ENCODE data around the gene PON3.

GRCh38 chr7:93590951-93592241, 16.9 kb upstream of the CALCR start:
- PRO-cap, 2 experiments: no peak in any of the 2 experiments
- RAMPAGE, long total RNA, 5 experiments: no peak in any of the 5 experiments

DNA sequence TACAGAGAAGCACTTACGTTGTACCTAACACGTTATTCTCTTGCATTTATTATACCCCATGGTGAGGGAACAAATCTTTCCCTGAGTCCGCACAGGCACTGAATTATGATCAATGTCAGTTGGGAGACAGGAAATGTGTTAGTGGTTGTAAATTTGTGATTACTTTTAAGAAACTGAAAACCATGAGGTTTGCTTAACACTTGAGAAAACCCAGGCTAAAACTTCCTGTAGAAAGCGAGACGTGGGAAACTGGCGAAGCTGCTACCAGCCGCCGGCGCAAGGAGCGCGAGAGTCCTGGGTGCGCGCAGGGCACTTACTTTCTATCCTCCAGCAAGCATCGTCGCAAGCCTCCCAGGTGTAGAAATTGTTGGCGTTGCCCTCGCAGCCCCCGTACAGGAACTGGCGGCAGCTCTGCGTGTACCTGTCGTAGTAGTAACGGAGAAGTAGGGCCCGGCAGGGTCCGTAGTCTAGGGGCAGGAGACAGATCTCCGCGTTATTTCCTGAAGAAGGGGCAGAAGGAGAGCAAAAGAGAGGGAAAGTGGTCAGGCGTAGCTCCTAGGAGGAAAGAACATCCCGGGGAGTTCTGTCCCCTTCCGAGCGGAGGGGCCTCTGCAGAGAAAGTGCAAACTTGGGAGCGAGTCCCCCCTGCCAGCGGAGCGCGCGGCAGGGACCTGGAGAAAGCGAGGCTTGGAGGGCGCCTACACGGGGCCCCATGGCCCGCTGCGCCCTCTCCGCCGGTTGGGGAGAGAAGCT, 557 bp downstream of the TFPI2 start:
- PRO-cap, 2 experiments: no peak in any of the 2 experiments
- RAMPAGE, long total RNA, 5 experiments: no peak in any of the 5 experiments

DNA sequence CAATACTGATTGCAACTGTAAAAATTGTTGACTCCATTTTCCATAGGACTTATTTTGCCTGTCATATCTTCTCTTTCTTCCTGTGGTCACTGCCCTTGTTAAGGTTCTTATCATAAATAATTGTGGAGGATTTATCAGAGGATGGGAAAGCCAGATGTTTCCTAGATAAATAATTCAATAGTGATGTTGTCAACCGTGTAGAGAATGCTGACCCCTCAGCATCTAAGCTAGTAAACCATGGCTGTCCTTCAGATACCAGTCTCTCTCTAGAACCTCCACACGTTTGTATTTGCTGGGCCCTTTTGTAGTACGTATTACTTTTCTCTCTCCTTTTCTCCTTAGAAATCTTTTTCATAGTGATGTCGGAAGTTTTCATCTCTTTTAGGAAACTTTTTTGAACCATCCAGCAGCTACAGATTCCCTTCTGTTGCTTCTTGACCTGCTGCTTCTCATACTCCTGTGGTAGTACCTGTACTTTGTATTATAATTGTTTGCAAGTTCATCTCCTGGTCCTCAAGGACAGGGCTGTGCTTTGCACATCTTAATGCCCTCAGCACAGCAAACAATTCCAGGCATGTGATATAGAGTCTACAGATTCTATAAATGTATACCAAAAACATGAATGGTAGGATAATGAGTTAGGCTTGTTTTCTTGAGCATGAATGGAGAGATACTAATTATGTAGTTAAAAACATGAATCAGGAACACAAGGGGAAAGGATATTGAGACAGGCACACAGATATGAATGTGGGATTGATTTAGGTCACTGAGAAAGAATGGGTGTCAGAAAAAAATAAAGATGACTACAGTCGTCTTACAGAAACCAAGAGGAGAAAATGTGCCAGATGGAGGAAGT, 172.9 kb upstream of the BET1 start:
- PRO-cap, 2 experiments: no peak in any of the 2 experiments
- RAMPAGE, long total RNA, 5 experiments: no peak in any of the 5 experiments

DNA sequence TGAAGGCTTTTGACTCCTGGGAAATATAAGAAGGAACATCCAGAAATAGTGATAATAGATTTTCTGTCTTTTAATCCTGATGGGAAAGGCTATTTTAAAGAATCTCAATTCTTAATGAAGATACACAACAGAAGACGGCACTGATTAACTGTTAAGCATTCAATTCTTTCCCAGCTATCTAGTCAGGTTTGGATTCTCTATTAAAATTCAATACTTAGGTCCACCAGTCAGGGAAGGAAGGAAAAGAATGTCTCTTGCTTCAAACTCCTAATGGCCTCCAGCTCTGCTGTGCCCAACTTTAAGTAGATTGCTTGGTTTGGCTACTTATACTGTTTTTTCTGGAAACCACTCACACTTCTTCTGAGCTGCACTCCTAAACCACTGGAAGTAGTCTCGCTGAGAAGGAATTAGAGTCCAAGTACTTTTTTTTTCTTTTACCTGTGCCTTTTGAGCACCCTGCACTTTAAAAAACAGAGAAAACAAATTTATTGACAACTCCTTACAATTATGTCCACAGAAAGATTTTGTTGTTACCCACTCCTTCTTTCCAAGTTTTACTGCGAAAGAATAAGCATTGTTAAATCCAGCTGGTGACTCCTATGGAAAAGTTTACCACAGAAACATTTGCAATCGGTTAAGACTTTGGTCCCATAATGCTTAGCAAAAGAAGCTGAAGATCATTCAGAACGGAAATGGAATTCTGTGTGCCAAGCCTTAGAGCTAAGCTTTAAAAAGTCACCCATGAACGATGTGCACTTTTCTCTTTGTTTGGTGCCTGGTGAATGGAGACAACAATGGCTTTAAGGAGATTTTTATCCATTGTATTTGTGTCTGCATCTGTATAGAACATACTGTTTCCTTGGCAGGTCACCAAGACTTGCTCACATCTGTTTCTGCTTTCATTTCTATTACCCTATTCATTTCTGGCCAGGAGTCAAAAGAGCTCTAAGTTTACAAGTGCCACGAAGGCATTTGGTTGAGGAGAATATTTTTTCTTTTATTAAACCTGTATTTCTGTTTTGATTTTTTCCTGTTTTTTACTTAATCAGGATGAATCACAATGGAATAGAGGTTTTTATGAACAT, 26.5 kb upstream of the COL1A2 start:
- PRO-cap, 2 experiments: peak in 2 of 2 experiments; most common plus-strand start position 352 of the sequence (in 1); most common minus-strand start position 272 of the sequence (in 2)
- RAMPAGE, long total RNA, 5 experiments: no peak in any of the 5 experiments

- PRO-cap, 2 experiments: no peak in any of the 2 experiments
- RAMPAGE, long total RNA, 5 experiments: no peak in any of the 5 experiments
Measured at GRCh38 chr7:94375546-94376340, 19.0 kb upstream of the COL1A2 start.

GRCh38 chr7:94393163-94393958, 1.3 kb upstream of the COL1A2 start:
- PRO-cap, 2 experiments: no peak in any of the 2 experiments
- RAMPAGE, long total RNA, 5 experiments: no peak in any of the 5 experiments

- PRO-cap, 2 experiments: no peak in any of the 2 experiments
- RAMPAGE, long total RNA, 5 experiments: no peak in any of the 5 experiments
Measured at GRCh38 chr7:94419258-94419760, 24.6 kb downstream of the COL1A2 start.

- PRO-cap, 2 experiments: no peak in any of the 2 experiments
- RAMPAGE, long total RNA, 5 experiments: no peak in any of the 5 experiments
Measured at GRCh38 chr7:94430062-94430891, 35.6 kb downstream of the COL1A2 start.

- PRO-cap, 2 experiments: peak in 2 of 2 experiments; most common plus-strand start chr7:94908405 (in 1); most common minus-strand start chr7:94908451 (in 2)
- RAMPAGE, long total RNA, 5 experiments: start-site peak on the plus strand in 1 of 5 experiments, at chr7:94908445-94908559 at its widest, 29 reads per replicate
Measured at GRCh38 chr7:94908287-94908766, 933 bp downstream of the PPP1R9A start.

DNA sequence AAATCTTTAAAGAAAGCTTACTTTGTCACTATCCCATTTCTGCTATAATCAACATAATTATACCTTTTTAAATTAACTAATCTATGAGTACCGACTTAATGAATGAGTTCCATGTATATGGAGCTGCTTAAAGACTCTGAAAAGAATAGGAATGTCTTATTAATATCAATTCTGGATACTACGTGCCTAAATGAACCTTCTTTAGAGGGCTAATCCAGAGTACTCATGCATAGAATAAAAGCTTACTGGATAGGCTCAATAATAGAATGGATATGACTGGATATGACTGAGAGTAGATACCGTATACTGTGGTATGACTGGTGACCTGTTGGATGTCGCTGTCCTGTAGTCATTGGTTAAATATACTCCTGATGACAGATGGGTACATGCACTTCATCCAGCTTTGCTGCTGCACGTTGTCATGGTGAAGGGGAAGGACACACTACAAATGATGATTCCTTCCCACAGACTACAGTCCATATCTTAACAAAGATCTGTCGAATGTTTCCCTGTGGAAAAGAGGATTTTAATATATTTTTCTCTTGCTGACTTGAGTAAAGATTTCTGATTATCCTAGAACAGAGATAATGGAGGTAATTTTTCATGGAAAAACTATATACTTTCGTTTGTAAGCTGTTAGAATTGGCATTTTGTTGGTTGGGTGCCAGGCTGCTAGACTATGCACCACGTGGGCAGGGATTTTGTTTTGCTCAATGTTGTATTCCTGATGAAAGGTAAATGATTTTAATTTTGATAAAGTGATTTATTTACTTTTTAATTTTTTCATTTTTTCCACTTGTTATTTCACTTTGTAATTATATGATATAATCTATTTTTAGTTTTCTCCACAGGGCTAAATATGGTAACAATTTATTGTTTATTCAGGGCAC, 97.3 kb downstream of the PPP1R9A start:
- PRO-cap, 2 experiments: no peak in any of the 2 experiments
- RAMPAGE, long total RNA, 5 experiments: no peak in any of the 5 experiments

DNA sequence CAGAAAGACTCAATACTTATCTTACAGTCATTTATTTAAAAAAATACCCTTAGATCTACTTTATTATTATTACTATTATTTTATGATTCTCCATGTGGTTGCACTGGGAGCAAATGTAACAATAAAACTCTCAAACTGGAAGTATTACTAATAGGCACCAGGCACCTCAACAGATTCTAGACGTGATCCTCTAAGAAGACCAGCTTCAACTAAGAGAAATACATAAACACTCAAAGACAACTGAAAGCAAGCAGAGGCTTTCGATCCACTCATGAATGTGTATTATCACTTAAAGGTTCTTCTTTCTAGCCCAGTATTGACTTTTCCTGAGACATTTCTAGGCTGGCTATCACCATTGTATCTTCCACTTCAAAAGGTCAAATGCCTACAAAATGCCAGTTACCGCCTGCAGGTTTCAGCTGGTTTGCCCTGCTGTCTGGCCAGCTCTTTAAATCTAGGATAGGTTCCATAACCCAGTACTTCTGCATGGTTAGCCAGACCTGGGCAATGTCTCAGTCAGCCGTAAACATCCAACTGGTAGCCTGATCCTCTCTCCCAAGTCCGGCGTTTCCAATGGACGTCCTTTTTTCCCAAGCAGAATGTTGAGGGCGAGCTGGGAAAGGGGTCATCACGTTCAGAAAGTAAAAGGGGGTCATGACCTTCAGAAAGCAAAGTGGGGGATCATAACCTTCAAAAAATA, 664 bp downstream of the PON3 start:
- PRO-cap, 2 experiments: no peak in any of the 2 experiments
- RAMPAGE, long total RNA, 5 experiments: no peak in any of the 5 experiments

GRCh38 chr7:95396061-95396618, at the start of gene PON3:
TSS of gene PON3 (minus strand) at chr7:95396375.
- PRO-cap, 2 experiments: peak in 2 of 2 experiments; most common plus-strand start chr7:95396476 (in 2); most common minus-strand start chr7:95396356 (in 1)
- RAMPAGE, long total RNA, 5 experiments: start-site peak on the plus strand in 4 of 5 experiments, at chr7:95396455-95396515 at its widest, 7 to 47 reads per replicate; start-site peak on the minus strand in 4 of 5 experiments, at chr7:95396356-95396406 at its widest, 18 to 134 reads per replicate

GRCh38 chr7:95399802-95400540, 3.8 kb upstream of the PON3 start:
- PRO-cap, 2 experiments: no peak in any of the 2 experiments
- RAMPAGE, long total RNA, 5 experiments: no peak in any of the 5 experiments

- PRO-cap, 2 experiments: no peak in any of the 2 experiments
- RAMPAGE, long total RNA, 5 experiments: no peak in any of the 5 experiments
Measured at GRCh38 chr7:95435489-95435692, 563 bp upstream of the PON2 start.

DNA sequence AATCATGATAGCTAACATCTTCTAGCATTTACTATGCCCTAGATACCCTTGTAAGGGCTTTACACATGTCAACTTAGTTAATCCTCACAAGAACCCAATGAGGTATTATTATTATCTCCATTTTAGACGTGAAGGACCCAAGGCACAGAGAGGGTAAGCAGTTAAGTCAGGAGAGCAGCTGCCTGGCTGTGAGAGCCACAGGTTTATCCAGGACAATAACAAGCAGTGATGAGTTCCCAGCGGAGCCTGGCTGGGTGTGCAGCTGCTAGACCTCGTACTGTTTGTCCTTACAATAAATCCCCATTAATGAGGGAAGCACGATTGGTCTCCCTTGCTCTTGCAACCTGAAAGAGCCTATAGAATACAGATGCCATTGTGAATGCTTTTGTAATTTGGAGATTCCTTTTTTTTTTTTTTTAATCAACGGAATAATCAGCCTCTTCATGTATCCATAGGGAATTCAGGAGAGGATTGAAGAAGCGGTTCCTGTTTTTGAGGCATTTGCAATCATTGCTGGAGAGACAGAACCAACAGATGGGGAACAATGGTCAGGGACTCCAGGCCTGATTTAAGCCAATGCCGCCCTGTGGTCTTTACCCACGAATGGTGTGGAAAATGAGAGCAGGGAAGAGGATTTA, 12.4 kb upstream of the ASB4 start:
- PRO-cap, 2 experiments: no peak in any of the 2 experiments
- RAMPAGE, long total RNA, 5 experiments: no peak in any of the 5 experiments

DNA sequence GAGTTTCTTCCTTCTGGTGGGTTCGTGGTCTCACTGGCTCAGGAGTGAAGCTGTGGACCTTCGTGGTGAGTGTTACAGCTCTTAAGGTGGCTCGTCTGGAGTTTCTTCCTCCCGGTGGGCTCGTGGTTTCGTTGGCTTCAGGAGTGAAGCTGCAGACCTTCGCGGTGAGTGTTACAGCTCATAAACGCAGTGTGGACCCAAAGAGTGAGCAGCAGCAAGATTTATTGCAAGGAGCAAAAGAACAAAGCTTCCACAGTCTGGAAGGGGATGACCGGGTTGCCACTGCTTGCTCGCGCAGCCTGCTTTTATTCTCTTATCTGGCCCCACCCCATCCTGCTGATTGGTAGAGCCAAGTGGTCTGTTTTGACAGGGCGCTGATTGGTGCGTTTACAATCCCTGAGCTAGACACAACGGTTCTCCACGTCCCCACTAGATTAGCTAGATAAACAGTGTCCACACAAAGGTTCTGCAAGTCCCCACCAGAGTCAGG, 44.4 kb downstream of the PDK4 start:
- PRO-cap, 2 experiments: no peak in any of the 2 experiments
- RAMPAGE, long total RNA, 5 experiments: no peak in any of the 5 experiments

- PRO-cap, 2 experiments: no peak in any of the 2 experiments
- RAMPAGE, long total RNA, 5 experiments: no peak in any of the 5 experiments
Measured at GRCh38 chr7:95588257-95588797, 8.0 kb downstream of the PDK4 start.

DNA sequence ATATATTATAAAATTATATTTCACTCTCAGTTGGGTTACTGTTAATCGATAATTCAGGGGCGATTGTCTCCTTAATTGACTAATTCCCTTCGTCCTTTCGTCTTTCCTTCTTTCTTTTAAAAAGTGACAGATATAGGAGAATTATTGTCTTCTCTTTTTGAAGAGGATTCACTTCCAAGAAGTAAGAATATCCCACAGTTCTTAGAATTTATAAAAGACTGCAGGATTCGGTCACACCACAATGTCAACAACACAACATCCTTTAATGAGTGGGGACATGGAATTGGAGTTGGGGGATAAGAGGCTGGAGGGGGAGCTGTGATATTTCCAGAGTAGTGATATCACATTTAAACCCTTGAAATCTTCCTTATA, 1.1 kb downstream of the PDK4 start:
- PRO-cap, 2 experiments: no peak in any of the 2 experiments
- RAMPAGE, long total RNA, 5 experiments: no peak in any of the 5 experiments

DNA sequence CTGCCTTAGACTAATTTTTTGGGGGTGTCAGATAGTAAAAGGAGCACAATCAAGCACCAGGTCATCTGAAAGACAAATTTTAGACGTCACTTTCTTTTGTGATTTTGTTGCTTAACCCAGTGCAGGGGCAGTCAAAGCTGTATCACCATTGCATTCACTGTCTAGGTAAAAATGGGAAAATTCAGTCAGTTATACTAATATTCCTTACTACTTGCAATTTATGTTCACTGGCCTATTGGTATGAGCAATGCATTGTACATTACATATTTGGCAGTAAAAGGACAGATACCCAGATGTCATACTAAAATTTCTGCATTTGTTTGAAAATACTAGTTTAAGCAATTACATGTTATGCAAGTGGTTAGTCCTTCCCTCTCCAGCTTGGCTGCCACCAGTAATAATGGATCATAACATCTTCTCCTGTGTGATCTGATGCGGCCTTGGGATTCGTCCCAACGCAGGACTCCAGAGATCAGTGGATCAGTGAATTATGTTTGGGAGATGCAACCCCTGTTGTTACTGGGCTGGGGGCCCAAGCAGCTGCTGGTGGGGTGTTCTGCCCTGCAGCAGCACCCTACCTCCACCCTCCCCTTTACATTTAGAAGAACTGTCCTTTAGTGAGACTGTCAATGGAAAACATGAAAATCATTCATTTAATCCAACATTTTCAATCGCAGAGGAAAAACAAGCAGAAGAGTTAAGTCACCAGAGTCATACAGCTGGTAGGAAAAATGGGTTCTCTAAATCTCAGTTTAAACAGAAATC, 11.2 kb upstream of the PDK4 start:
- PRO-cap, 2 experiments: no peak in any of the 2 experiments
- RAMPAGE, long total RNA, 5 experiments: no peak in any of the 5 experiments

DNA sequence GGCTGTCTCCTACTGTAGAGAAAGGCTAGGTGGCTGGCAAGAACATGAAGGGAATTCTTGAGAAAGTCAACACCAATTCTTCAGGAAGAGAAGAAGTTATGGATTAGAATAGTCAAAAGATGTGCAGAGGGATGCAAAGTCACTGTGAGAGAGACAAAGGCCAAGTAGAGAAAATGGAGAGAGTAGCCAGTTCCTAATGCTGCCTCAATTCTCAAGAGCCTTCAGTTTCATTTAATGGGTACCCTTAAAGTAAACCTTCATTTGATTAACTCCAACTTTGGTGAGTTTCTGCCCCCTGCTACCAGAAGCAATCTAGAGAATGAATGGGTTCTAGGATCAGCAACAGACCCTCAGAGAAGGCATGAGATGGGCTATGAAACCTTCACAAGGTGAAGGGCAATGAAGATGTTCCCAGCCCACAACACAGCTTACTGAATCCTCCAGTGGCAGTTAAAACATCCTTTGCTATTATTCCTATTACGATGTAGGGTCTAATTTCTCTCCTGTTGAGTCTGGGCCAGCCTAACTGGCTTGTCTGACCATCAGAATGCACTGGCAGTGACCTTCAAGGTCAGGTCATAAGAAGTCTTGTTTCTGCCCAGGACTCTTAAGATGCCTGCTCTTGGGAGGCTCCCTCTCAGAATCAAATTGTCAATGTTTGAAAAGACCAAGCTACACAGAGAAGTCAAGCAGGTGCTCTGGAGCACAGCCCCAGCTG, 159.1 kb downstream of the SLC25A13 start:
- PRO-cap, 2 experiments: no peak in any of the 2 experiments
- RAMPAGE, long total RNA, 5 experiments: no peak in any of the 5 experiments